GM12878 (cell line): Measurements from ENCODE around the gene CAT.

DNA sequence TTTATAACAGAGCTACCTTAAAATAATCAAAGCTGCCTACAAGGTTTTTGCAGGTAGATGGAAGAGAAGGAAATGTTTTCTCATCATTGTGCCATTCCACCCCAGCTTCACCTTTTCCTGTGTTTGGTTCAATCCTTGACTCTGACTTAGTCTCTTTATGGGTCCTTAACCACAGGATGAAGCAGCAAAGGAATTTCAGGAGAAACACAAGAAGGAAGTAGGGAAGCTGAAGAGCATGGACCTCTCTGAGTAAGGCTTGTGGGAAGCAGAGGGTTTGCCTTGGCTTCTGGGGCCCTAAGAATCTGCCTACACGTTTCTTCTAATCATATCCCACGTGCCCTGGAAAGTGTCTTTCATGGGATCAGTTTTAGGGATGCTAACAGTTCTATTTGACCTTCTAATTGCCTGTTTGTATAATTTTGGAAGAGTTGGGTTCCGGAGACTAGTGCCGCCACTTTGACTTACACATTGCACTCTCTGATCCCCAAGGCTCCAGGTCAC is 36.7 kb downstream of the NAT10 start:
- RAMPAGE, long total RNA: no peak
- RRBS, 2 experiments: no CpG with 5 or more reads among the region's 4 CpGs
CAGE:
- cytosol, long polyA minus RNA: no peak
- cytosol, long polyA plus RNA: no peak
- long polyA plus RNA: no peak
- nucleolus, long total RNA: no peak
- nucleus, long polyA plus RNA: no peak
- nucleus, long total RNA: no peak

GRCh38 chr11:34300609-34301545 is 56.9 kb downstream of the ABTB2 start:
- RAMPAGE, long total RNA: no peak
- RRBS, 2 experiments: no CpG with 5 or more reads among the region's 8 CpGs
CAGE:
- cytosol, long polyA minus RNA: no peak
- cytosol, long polyA plus RNA: no peak
- long polyA plus RNA: no peak
- nucleolus, long total RNA: no peak
- nucleus, long polyA plus RNA: no peak
- nucleus, long total RNA: no peak

GRCh38 chr11:34309583-34310625 is 47.9 kb downstream of the ABTB2 start:
- RAMPAGE, long total RNA: no peak
- RRBS, 2 experiments: no CpG with 5 or more reads among the region's 12 CpGs
CAGE:
- cytosol, long polyA minus RNA: no peak
- cytosol, long polyA plus RNA: no peak
- long polyA plus RNA: no peak
- nucleolus, long total RNA: no peak
- nucleus, long polyA plus RNA: no peak
- nucleus, long total RNA: no peak

- RAMPAGE, long total RNA: no peak
- RRBS, 2 experiments: 1 to 2% methylated on average over 7 of the region's 26 CpGs
CAGE:
- cytosol, long polyA minus RNA: no peak
- cytosol, long polyA plus RNA: no peak
- long polyA plus RNA: no peak
- nucleolus, long total RNA: no peak
- nucleus, long polyA plus RNA: no peak
- nucleus, long total RNA: no peak
Observed at GRCh38 chr11:34359017-34359567, 1.3 kb upstream of the ABTB2 start.

- RAMPAGE, long total RNA: no peak
- RRBS, 2 experiments: no CpG with 5 or more reads among the region's 5 CpGs
CAGE:
- cytosol, long polyA minus RNA: no peak
- cytosol, long polyA plus RNA: no peak
- long polyA plus RNA: no peak
- nucleolus, long total RNA: no peak
- nucleus, long polyA plus RNA: no peak
- nucleus, long total RNA: no peak
Observed at GRCh38 chr11:34403247-34403960, 35.3 kb upstream of the CAT start.

GRCh38 chr11:34438319-34439733 is at the start of gene CAT:
CAT (plus strand) TSS chr11:34438934.
- RAMPAGE, long total RNA: start-site peak on the plus strand at chr11:34438908-34438988, 87 and 328 reads in 2 replicates
- RRBS, 2 experiments: 1 to 2% methylated on average over 10 of the region's 69 CpGs
CAGE:
- cytosol, long polyA minus RNA: start-site peak on the plus strand at chr11:34438927-34438947, 141 reads
- cytosol, long polyA plus RNA: start-site peak on the plus strand at chr11:34438885-34438960, 73 and 205 reads in 2 replicates
- long polyA plus RNA: start-site peak on the plus strand at chr11:34438921-34438970, 24 and 25 reads in 2 replicates
- nucleolus, long total RNA: start-site peak on the minus strand at chr11:34438778-34438787, 10 reads
- nucleus, long polyA plus RNA: start-site peak on the plus strand at chr11:34438876-34438960, 68 and 203 reads in 2 replicates
- nucleus, long total RNA: no peak

- RAMPAGE, long total RNA: no peak
CAGE:
- cytosol, long polyA minus RNA: no peak
- cytosol, long polyA plus RNA: no peak
- long polyA plus RNA: no peak
- nucleolus, long total RNA: no peak
- nucleus, long polyA plus RNA: no peak
- nucleus, long total RNA: no peak
Observed at GRCh38 chr11:34630357-34630611, 9.4 kb downstream of the EHF start.

GRCh38 chr11:34631434-34632154 is 10.7 kb downstream of the EHF start:
- RAMPAGE, long total RNA: no peak
- RRBS, 2 experiments: no CpG with 5 or more reads among the region's 7 CpGs
CAGE:
- cytosol, long polyA minus RNA: no peak
- cytosol, long polyA plus RNA: no peak
- long polyA plus RNA: no peak
- nucleolus, long total RNA: no peak
- nucleus, long polyA plus RNA: no peak
- nucleus, long total RNA: no peak

GRCh38 chr11:34784236-34784564 is 132.0 kb downstream of the APIP start:
- RAMPAGE, long total RNA: no peak
- RRBS, 2 experiments: no CpG with 5 or more reads among the region's 1 CpG
CAGE:
- cytosol, long polyA minus RNA: no peak
- cytosol, long polyA plus RNA: no peak
- long polyA plus RNA: no peak
- nucleolus, long total RNA: no peak
- nucleus, long polyA plus RNA: no peak
- nucleus, long total RNA: no peak

DNA sequence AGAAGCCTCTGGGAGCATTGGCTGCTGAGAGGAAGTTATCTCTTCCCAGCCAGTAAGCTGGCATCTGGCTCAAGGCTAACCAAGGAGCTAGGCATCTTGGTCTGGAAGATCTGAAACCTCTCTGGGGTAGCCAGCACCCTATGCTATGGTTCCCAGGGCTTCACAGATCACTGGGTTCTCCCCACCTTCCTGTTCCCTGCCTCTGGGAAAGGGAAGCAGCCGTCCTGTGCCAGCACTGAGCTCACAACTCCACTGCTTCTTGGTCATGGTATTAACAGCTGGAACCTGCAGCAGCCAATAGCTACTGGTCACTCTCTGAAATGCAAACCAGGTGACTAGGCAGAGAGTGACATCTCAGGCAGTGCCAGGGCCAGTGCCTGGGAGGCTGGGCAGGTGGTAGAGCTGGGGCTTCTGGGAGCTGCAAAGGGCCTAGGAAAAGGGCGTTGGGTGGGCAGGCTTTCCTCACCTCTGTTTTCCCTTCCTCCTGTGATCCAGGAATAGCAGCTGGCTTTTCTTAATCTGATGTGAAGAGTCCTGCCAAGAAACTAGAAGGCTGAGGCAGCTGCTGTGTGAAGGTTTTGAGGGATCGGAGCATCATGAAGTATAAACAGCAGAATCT is 22.3 kb upstream of the CD44 start:
- RAMPAGE, long total RNA: no peak
- RRBS, 2 experiments: no CpG with 5 or more reads among the region's 3 CpGs
CAGE:
- cytosol, long polyA minus RNA: no peak
- cytosol, long polyA plus RNA: no peak
- long polyA plus RNA: no peak
- nucleolus, long total RNA: no peak
- nucleus, long polyA plus RNA: no peak
- nucleus, long total RNA: no peak

GRCh38 chr11:35126339-35127041 is 12.5 kb upstream of the CD44 start:
- RAMPAGE, long total RNA: no peak
- RRBS, 2 experiments: no CpG with 5 or more reads among the region's 3 CpGs
CAGE:
- cytosol, long polyA minus RNA: no peak
- cytosol, long polyA plus RNA: no peak
- long polyA plus RNA: no peak
- nucleolus, long total RNA: no peak
- nucleus, long polyA plus RNA: no peak
- nucleus, long total RNA: no peak

- RAMPAGE, long total RNA: no peak
- RRBS, 2 experiments: no CpG with 5 or more reads among the region's 5 CpGs
CAGE:
- cytosol, long polyA minus RNA: no peak
- cytosol, long polyA plus RNA: no peak
- long polyA plus RNA: no peak
- nucleolus, long total RNA: no peak
- nucleus, long polyA plus RNA: no peak
- nucleus, long total RNA: no peak
Observed at GRCh38 chr11:35177299-35177878, 38.4 kb downstream of the CD44 start.

GRCh38 chr11:35523148-35523775 is 2.2 kb downstream of the PAMR1 start:
- RAMPAGE, long total RNA: no peak
- RRBS, 2 experiments: no CpG with 5 or more reads among the region's 8 CpGs
CAGE:
- cytosol, long polyA minus RNA: no peak
- cytosol, long polyA plus RNA: no peak
- long polyA plus RNA: no peak
- nucleolus, long total RNA: no peak
- nucleus, long polyA plus RNA: no peak
- nucleus, long total RNA: no peak

GRCh38 chr11:35919197-35919525 is 24.7 kb upstream of the LDLRAD3 start:
- RAMPAGE, long total RNA: no peak
- RRBS, 2 experiments: no CpG with 5 or more reads among the region's 3 CpGs
CAGE:
- cytosol, long polyA minus RNA: no peak
- cytosol, long polyA plus RNA: no peak
- long polyA plus RNA: no peak
- nucleolus, long total RNA: no peak
- nucleus, long polyA plus RNA: no peak
- nucleus, long total RNA: no peak

DNA sequence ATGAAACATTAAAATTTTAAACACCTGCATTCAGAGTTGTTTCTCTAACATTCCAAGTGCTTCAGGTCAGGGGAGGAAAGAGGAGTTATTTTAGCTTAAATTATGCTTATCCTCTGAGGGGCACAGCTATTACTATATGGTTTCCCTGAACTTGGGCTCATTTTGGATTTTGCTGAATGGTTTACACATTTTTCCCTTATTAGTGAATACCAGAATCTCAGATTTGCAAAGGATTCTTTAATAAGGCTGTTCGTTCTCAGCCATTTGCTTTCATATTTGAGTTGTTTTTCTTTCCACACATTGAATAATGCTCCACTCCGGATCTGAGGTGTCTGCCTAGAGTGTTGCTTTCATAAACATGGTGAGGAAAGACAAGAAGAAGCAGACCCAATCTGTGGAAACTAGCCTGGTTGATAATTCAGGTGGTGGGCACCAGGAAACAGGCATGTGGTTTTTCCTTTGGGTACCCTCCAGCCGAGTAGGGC is 34.9 kb downstream of the LDLRAD3 start:
- RAMPAGE, long total RNA: no peak
- RRBS, 2 experiments: no CpG with 5 or more reads among the region's 3 CpGs
CAGE:
- cytosol, long polyA minus RNA: no peak
- cytosol, long polyA plus RNA: no peak
- long polyA plus RNA: no peak
- nucleolus, long total RNA: no peak
- nucleus, long polyA plus RNA: no peak
- nucleus, long total RNA: no peak

GRCh38 chr11:36117947-36118528 is 171.2 kb downstream of the COMMD9 start:
- RAMPAGE, long total RNA: no peak
- RRBS, 2 experiments: no CpG with 5 or more reads among the region's 3 CpGs
CAGE:
- cytosol, long polyA minus RNA: no peak
- cytosol, long polyA plus RNA: no peak
- long polyA plus RNA: no peak
- nucleolus, long total RNA: no peak
- nucleus, long polyA plus RNA: no peak
- nucleus, long total RNA: no peak

DNA sequence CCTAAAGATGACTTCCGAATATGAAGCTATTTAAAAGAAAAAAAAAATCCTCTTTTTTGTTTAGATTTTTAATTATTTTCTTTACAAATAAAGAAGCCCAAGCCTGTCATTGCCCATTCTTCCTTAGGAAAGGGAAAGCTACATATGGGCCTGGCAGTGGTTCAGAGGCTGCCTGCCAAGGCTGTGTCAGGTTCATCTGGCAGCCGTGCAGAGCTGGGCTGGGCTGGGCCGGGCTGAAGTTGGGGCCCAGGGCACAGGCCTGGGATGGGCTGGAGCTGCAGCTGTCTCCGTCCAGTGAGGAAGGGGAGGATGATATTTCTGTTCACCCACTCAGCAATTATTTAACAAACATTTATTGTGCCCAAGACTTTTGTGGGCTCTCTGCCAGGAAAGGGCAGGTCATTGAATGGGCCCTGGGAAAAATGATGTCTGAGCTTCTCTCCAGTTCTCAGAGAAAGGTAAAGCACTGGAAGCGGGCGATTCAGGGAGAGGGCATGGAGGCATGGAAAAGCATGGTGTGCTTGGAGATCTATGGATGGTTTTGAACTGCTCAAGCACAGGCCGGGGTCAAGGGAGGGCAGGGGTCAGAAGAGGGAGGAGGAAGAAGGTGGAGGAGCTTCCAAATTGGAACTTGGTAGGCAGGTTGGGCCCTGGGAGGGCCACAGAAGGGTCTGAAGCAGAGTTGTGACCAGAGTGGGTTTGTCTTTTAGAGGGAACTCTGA is 4.7 kb downstream of the PRR5L start:
- RAMPAGE, long total RNA: no peak
- RRBS, 2 experiments: no CpG with 5 or more reads among the region's 7 CpGs
CAGE:
- cytosol, long polyA minus RNA: no peak
- cytosol, long polyA plus RNA: no peak
- long polyA plus RNA: no peak
- nucleolus, long total RNA: no peak
- nucleus, long polyA plus RNA: no peak
- nucleus, long total RNA: no peak

- RAMPAGE, long total RNA: no peak
- RRBS, 2 experiments: no CpG with 5 or more reads among the region's 2 CpGs
CAGE:
- cytosol, long polyA minus RNA: no peak
- cytosol, long polyA plus RNA: no peak
- long polyA plus RNA: no peak
- nucleolus, long total RNA: no peak
- nucleus, long polyA plus RNA: no peak
- nucleus, long total RNA: no peak
Observed at GRCh38 chr11:36384981-36385374, 88.9 kb downstream of the PRR5L start.

GRCh38 chr11:36511893-36512624 is 2.0 kb upstream of the TRAF6 start:
- RAMPAGE, long total RNA: no peak
- RRBS, 2 experiments: no CpG with 5 or more reads among the region's 6 CpGs
CAGE:
- cytosol, long polyA minus RNA: no peak
- cytosol, long polyA plus RNA: no peak
- long polyA plus RNA: no peak
- nucleolus, long total RNA: no peak
- nucleus, long polyA plus RNA: no peak
- nucleus, long total RNA: no peak

- RAMPAGE, long total RNA: no peak
- RRBS, 2 experiments: no CpG with 5 or more reads among the region's 2 CpGs
CAGE:
- cytosol, long polyA minus RNA: no peak
- cytosol, long polyA plus RNA: no peak
- long polyA plus RNA: no peak
- nucleolus, long total RNA: no peak
- nucleus, long polyA plus RNA: no peak
- nucleus, long total RNA: no peak
Observed at GRCh38 chr11:37451113-37451503, 853.1 kb upstream of the RAG2 start.